ENCODE measurements around a stretch of chr5.

GRCh38 chr5:109378158-109379397 lies 31.2 kb downstream of the PJA2 start:
- PRO-cap, result no peak
- RAMPAGE, long total RNA, result start-site peak on the minus strand at chr5:109378354-109379201, 671 reads

- PRO-cap, result no peak
- RAMPAGE, long total RNA, result start-site peak on the plus strand at chr5:109785299-109785367, 6 reads; start-site peak on the plus strand at chr5:109785432-109785524, 7 reads
Observed at GRCh38 chr5:109785226-109785935, 95.7 kb downstream of the MAN2A1 start.

- PRO-cap, result no peak
- RAMPAGE, long total RNA, result no peak
Observed at GRCh38 chr5:109833055-109834205, 143.7 kb downstream of the MAN2A1 start.

DNA sequence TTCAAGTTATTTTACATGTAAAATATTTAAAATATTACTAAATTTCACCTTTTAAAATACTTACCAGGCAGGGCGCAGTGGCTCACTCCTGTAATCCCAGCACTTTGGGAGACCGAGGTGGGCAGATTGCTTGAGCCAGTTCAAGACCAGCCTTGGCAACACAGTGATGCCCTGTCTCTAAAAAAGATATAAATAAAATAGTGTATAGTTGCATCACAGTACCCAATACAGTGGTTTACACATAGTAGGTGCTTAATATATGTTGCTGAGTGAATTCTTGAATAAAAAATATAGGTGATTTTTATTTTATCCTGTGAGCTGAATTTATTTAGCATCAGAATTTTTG lies 4.0 kb upstream of the SLC25A46 start:
- PRO-cap, result no peak
- RAMPAGE, long total RNA, result no peak

DNA sequence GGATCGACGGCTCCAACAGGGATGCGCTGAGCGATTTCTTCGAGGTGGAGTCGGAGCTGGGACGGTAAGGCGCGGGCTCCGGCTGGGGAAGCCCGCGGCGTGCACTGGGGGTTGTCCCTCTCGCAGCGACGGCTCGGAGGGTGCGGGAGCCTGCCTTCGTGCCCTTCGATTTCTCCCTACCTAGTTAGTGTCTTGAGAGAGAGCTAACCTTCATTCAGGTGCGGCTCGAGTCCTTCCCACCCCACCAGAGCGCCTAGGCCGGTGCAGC lies 331 bp downstream of the CAMK4 start:
- PRO-cap, result no peak
- RAMPAGE, long total RNA, result no peak

DNA sequence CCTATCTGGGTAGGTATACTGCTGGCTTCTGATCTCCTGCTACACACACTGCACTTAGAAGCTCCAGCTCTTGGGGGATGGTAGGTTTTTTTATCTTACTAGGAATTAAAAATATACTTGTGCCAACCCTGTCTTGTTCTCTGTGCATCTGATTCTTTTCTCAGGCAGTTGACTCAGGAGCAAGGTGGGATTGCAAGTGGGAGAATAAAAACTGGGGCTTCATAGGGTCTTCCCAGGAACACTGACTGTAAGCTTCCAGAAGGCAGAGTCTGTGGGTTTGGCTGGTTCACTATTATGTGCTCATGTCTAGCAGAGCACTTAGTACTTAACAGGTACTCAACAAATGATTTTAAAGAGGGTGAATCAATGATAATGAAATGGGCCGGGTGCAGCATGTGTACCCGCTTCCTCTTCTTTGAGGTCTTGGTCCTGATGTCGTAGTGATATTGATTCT lies 5.5 kb downstream of the CAMK4 start:
- PRO-cap, result no peak
- RAMPAGE, long total RNA, result no peak

GRCh38 chr5:111230991-111231429 lies 6.8 kb downstream of the CAMK4 start:
- PRO-cap, result no peak
- RAMPAGE, long total RNA, result no peak

DNA sequence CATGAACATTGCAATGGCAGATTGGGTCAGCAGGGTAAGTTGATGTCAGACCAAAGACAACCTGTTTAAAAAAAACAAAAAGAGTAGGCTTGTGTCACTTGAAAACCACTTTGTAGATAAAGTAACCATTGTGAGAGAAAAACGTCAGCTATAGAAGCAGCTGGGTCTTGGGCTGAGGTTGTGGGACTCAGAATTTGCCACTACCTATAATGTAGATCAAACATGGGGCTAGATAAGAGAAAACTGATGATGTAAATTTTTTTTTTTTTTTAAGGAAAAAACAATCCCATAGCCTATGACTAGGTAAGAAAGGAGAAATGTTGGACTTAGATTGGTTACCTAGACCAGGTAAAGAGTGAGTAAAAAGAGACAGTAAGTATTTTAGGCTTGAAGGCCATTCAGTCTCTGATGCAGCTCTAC lies 8.3 kb downstream of the CAMK4 start:
- PRO-cap, result no peak
- RAMPAGE, long total RNA, result start-site peak on the plus strand centred at position 68 of the sequence, 128 bp wide, 5 reads; start-site peak on the plus strand centred at position 235 of the sequence, 40 bp wide, 5 reads

- PRO-cap, result no peak
- RAMPAGE, long total RNA, result no peak
Observed at GRCh38 chr5:111252887-111253630, 28.9 kb downstream of the CAMK4 start.

DNA sequence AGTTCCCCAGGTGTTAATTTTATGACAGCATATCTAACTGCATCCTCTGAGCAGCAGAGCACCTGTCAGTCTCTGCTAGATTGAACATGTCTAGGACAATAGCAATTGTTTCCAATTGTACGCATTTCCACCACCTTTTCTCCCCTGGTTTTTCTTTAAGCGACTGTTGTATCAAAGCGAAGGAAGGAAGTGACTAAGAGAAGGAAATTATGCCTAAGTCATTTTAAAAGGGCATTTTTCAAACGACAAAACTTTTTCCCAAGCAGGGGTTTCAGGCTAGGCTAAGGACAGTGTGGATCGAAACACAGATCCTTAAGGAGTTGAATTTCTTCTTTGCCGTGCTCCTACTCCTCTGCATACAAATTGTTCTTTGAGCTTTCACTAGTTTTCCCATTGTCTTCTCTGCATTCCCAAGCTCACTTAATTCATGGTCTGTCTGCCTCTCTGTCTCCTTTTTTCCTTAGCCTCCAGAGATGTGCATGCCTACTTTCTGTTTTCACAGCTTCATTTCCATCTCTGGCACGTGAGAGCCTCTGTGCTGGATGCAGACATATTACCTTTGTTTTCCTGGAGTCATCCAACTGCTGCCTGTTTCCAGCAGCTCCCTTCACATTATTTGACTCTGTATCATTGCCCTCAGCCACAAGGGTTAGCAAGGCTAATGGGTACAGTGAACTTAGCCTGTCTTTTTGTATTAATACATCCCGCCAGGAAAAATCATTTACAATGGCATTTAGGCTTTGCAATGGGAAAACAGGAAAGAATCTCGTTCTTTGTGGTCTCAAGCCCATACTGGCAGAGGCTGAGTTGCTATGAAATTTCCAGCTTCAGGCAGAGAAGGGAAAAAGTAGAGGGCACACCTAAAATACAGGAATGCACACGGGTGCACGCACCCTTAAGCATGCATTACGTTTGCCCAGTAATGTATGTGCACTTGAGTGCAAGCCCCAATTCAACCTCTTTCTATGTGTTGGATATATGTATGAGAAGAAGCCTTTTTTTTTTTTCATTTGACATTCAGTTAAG lies 39.6 kb upstream of the STARD4 start:
- PRO-cap, result no peak
- RAMPAGE, long total RNA, result no peak

GRCh38 chr5:111748241-111748681 lies 8.7 kb downstream of the NREP start:
- PRO-cap, result no peak
- RAMPAGE, long total RNA, result no peak

GRCh38 chr5:112404741-112405578 lies 14.1 kb downstream of the EPB41L4A start:
- PRO-cap, result no peak
- RAMPAGE, long total RNA, result start-site peak on the minus strand at chr5:112404985-112405075, 48 reads; start-site peak on the minus strand at chr5:112405258-112405364, 29 reads

DNA sequence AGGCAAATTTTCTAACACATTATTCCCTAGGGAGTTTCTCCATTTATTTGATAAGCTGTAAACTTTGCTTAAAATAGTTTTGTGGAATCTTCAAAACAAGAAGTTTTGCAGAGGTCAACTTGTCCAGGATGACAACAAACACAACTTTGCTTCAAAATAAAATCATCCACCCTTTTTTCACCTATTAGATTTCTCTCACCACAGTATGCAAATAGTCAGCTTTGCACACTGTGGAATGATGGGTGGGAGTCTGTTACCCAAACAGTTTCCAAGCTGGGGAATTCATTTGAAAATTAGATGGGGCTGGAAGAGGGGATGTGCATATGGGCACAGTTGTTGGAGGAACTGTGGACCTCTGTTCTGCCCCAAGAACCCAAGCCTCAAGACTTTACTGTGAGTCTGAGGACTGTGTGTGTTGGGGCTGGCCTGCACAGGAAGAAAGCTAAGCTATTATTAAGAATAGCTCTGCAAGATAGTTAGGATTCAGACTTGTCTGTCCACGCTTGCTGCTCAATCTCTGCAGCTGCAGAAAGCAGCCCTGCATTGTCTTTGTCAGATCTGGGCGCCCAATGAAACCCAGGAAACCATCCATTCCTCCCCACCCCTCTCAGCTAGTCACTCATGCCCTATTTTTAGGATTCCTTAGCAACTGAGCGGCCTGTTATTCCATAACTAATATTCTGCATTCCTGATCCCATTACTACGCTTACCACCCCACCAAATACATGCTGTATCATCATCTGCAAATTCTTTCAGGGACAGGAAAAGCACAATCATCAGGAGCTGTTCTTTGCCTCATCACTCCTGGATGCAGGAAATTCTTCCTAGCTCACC lies 53.1 kb upstream of the APC start:
- PRO-cap, result no peak
- RAMPAGE, long total RNA, result no peak

- PRO-cap, result no peak
- RAMPAGE, long total RNA, result no peak
Observed at GRCh38 chr5:112861914-112862428, 884 bp downstream of the SRP19 start.

- PRO-cap, result no peak
- RAMPAGE, long total RNA, result start-site peak on the minus strand at chr5:113216429-113216533, 23 reads
Observed at GRCh38 chr5:113216396-113216751, 218.4 kb downstream of the TSSK1B start.

GRCh38 chr5:113293638-113294245 lies 141.0 kb downstream of the TSSK1B start:
- PRO-cap, result no peak
- RAMPAGE, long total RNA, result no peak

GRCh38 chr5:113526117-113527036 lies 12.9 kb downstream of the YTHDC2 start:
- PRO-cap, result no peak
- RAMPAGE, long total RNA, result no peak

DNA sequence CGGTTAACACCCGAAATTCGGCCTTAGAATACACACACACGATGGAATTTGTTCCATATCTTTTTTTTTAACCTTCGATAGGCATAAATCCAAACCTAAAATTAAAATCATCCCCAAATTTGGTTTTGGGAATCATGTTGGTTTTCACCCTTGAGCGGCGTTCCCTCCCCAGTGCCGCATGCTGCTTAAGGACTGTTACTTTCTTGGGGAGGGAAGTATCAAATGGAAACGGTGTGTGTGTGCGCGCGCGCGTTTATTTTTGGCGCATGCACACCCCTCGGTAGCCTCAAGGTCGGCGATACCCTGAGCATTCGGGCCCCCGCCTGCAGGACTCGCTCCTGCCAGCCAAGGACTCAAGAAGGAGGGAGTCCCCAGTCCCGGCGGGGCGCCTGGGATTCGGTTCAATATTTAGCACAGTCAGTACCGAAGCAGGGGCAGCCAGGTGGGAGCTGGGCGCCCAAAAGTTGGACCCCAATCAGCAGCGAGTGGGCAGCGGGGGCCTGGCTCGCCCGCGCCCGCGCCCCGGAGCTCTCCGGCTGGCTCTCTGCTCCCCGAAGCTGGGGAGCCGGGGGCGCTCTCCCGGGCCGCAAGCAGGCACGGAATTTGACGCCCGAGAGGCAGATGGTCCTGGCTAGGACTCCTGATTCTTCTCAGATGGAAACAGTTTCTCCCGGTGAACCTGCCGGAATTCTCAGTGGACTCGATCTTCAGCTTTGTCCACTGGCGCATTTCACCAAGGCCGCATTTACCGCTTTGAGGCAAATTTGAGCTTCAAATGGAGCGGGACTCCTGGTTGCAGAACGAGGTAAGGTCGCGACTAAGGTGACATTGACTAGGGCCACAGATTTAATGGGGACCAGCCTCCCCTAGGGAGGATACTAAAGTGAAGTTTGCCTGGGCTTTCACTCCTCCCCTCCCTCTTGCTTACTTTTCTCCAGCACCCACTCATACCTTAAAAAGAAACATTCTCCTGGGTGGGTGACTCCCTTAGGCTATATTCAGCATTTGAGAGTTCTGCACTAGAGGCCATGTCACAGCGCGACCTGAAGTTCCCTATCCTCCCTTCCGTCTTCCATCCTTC lies 305.8 kb upstream of the KCNN2 start:
- PRO-cap, result unidirectional peak, minus-strand start at position 187 of the sequence
- RAMPAGE, long total RNA, result no peak

GRCh38 chr5:114360118-114360577 lies 1.7 kb upstream of the KCNN2 start:
- PRO-cap, result no peak
- RAMPAGE, long total RNA, result no peak

DNA sequence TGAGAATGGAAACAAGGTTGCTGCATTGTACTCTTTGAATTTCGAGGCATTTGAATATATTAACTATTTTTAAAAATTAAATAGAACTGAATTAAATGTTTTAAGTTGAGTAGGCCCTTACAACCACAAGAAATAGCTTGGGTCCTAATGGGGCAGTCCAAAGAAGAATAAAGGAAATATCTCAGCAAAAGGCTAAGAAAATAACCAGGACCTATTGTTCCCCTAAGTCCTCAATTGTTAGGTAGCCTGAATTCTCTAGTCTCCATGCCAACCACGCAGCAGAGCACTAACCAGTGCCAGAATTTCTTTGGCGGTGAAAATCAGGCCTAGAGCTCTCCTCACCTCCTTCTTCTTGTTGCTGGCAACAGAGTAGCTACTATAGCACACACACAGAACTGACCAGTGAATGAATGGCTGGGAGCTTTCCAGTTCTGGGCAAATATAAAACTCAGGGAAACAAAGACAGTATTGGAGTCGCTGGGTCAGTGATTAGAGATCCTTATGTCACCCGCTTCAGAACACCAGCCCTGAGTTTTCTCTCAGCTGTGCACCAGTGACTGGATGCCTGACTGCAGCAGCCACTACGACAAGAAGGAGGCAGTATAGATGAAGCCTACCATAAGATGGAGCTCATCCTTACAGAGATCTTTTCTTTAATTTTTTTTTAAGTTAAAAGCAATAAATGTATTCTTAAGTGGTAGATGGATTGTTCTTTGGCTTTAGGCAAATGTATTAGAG lies 26.8 kb upstream of the FEM1C start:
- PRO-cap, result unidirectional peak, minus-strand start at position 354 of the sequence
- RAMPAGE, long total RNA, result no peak

Data from vagina (tissue), 1 donor.